A375 (cell line): ENCODE results near the genes CATSPERE and DESI2.

- RAMPAGE, long total RNA, result no peak
Observed at GRCh38 chr1:243340919-243341411, 85.1 kb downstream of the SDCCAG8 start.

GRCh38 chr1:243500372-243501054, 244.7 kb downstream of the SDCCAG8 start:
- RAMPAGE, long total RNA, result no peak

- RAMPAGE, long total RNA, result no peak
Observed at GRCh38 chr1:243502680-243503711, 247.2 kb downstream of the SDCCAG8 start.

- RAMPAGE, long total RNA, result no peak
Observed at GRCh38 chr1:243739455-243740219, 110.4 kb downstream of the AKT3 start.

GRCh38 chr1:243790575-243790892, 59.5 kb downstream of the AKT3 start:
- RAMPAGE, long total RNA, result no peak

DNA sequence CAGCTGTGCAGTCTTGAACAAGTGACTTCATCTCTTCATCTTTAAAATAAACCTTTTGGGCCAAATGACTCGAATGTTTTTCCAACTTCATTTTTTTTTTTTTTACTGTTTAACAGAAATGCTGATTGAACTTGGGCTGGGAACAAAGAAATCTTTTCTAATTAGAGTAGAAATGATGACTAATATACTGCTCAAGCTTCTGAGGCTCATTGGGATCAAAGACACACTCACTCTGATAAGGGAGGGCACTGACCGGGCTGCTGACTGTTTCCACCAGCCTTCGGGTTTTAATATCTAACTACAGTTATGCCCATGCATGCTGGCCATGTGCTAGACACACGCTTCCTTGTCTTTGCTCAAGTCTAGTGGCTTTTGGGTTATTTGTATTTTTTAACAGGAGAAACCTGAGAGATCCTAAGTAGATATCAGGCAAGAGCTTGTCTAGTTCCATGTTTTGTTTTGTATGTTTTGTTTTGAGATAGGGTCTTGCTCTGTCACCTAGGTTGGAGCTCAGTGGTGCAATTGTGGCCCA, 16.8 kb downstream of the ZBTB18 start:
- RAMPAGE, long total RNA, result no peak

- RAMPAGE, long total RNA, result no peak
Observed at GRCh38 chr1:244089694-244090199, 38.7 kb downstream of the ZBTB18 start.

DNA sequence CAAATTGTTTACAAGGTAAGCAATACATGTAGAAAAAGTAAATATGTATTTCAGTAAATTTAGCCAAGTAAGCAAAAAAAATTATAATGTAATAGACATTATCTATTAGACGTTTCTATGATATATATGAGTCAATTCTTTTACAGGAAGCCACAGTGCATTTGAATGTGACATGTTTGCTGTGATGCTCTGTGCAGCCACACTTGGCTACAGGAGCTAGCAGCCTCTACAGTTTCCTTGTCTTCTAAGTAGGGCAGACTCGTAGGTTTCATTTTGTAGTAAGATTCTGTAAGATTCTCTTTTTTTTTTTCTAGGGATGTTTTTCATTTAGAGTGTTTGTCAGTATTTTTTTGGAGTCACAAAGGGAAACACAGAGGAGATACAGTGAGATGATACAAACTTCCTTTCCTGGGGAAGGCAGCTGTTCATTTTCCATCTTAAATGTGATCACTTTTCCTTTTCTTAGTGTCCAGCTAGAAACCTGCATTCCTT, 26.9 kb upstream of the C1orf100 start:
- RAMPAGE, long total RNA, result no peak

GRCh38 chr1:244336694-244337050, 15.8 kb upstream of the C1orf100 start:
- RAMPAGE, long total RNA, result no peak

GRCh38 chr1:244401064-244401819, 48.8 kb downstream of the C1orf100 start:
- RAMPAGE, long total RNA, result no peak

GRCh38 chr1:244460909-244462241, at the start of gene CATSPERE:
Gene CATSPERE (plus strand): TSS chr1:244461273.
- RAMPAGE, long total RNA, result no peak

GRCh38 chr1:244652814-244653906, at the start of gene DESI2:
Gene DESI2 (plus strand): TSS chr1:244653126.
- RAMPAGE, long total RNA, result no peak

GRCh38 chr1:244653907-244654167, 911 bp downstream of the DESI2 start:
- RAMPAGE, long total RNA, result no peak

DNA sequence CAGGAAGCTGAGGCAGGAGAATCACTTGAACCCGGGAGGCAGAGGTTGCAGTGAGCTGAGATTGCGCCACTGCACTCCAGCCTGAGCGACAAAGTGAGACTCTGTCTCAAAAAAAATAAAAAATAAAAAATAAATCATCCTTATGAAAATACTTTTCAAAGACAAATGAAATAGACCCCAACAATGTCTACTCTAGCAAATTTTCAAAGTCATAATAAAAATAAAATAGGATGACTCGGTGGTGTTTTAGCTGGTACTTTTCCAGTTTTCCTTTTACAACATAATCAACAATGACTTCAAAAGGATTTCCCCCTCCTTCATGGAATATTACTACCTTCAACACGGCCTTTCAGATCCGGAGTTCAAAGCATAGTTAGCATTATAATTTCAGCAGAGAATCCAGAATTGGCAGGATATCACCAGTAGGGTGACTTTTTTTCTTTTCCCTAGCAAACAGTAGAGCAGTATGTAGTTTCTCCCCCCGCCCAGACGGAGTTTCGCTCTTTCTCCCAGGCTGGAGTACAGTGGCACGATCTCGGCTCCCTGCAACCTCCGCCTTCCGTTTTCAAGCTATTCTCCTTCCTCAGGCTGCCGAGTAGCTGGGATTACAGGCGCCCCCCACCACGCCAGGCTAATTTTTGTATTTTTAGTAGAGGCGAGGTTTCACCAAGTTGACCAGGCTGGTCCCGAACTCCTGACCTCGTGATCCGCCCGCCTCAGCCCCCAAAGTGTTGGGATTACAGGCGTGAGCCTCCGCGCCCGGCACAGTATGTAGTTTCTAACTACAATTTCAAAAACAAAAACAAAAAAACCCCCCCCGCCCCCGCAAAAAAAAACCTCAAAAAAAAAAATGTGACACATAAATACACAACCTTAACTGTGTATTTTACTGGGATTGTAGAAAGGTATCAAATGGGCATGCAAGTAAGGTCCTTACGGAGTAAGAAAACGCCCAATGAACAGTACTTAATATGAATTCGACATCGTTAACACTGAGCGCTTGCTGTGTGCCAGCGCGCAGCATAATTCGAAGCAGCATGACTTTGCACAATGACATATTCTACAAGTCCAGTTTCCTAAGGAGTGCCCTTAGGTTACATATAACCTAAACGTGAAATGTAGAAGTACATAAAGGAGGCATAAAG, 1.6 kb upstream of the COX20 start:
- RAMPAGE, long total RNA, result no peak

DNA sequence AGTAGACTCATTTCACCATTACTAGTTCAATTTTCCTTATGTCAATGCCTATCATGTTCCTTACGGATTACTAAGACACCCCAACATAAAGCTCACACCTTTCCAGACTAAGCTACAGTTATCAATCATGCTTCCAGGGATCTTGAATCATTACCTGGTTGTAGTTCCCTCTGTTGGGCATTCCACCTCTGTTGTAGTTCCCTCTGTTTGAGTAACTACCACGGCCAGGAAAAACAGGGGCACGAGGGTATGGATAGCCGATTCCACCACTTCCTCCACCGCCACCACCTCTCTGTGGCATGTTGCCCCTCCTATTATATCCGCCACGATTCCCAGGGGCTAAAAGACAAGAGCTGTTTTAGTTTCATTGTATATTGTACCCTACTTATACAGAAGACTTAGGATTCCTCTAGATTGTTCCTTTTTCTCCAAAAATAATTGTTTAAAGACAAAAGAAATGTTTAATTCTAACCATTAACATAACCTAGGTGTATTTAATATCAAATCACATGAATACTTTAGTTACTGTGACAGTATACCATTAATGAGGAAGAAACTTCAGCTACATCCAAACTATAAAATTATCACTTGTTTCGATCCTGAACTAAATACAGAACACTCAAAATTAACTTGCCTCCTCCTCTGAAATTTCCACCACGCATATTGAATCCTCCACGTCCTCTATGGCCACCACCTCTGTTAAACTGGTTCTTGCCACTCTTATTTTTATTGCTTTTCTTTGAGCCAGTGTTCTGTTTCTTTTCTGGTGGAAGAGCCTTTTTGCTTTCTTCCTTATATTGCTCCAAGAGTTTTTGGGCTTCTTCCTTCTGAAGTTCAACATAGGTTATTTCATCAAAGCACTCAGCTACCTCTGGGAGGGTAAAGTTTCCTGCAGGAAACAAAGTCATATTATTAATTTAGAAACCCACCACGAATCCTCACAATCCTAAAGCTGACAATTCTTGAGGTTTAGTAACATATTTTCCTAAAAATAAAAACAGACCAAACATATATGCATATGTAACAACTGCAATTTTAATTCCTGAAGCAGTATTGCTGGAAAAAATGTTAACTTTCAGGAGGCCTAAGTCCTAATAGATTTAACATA, 8.7 kb downstream of the HNRNPU start:
- RAMPAGE, long total RNA, result no peak

- RAMPAGE, long total RNA, result no peak
Observed at GRCh38 chr1:244856990-244857974, 7.1 kb downstream of the HNRNPU start.

- RAMPAGE, long total RNA, result no peak
Observed at GRCh38 chr1:244861219-244861977, 2.9 kb downstream of the HNRNPU start.

DNA sequence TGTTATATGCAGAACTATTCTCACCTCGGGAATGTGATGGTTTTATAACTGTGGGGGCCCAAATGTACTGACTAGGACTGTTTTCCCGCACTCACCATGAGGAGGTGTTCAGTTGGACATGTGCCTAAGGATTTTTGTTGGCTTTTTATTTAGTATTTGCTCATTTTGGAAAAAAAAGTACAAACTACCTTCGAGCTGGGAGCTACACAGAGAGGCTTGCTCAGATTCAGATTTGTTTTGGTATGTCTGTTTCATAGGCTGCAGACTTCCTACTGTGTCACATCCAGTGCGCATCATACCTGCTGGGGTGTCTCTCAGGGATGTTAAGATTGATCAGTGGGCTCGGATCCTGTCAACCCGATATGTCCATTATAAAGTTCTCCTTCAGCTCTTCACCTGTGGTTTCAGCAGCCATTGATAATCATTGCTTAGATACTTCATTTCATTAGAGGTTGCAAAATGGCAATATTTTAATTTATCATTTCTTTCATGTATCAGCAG, 50.2 kb upstream of the EFCAB2 start:
- RAMPAGE, long total RNA, result no peak

GRCh38 chr1:244952723-244953528, 16.6 kb upstream of the EFCAB2 start:
- RAMPAGE, long total RNA, result no peak

DNA sequence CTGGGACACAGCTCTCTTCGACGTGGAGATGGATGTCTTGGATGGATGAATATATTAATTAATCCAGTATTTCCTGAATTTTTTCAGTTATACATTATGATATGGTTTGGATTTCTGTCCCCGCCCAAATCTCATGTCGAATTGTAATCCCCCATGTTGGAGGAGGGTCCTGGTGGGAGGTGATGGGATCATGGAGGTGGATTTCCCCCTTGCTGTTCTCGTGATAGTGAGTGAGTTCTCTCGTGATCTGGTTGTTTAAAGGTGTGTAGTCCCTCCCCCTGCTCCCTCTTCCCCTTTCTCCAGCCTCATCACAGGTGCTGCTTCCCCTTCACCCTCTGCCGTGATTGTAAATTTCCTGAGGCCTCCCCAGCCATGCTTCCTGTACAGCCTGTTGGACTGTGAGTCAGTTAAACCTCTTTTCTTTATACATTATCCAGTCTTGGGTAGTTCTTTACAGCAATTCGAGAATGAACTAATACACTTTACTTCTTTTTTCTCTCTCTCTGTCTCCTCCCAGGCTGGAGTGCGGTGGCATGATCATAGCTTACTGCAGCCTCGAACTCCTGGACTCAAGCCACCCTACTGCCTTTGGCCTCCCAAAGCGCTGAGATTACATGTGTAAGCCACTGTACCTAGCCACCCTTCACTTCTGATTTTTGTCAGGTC, 11.9 kb upstream of the EFCAB2 start:
- RAMPAGE, long total RNA, result no peak